Left ventricle myocardium (tissue), 1 donor: ENCODE measurements around a stretch of chr10.

DNA sequence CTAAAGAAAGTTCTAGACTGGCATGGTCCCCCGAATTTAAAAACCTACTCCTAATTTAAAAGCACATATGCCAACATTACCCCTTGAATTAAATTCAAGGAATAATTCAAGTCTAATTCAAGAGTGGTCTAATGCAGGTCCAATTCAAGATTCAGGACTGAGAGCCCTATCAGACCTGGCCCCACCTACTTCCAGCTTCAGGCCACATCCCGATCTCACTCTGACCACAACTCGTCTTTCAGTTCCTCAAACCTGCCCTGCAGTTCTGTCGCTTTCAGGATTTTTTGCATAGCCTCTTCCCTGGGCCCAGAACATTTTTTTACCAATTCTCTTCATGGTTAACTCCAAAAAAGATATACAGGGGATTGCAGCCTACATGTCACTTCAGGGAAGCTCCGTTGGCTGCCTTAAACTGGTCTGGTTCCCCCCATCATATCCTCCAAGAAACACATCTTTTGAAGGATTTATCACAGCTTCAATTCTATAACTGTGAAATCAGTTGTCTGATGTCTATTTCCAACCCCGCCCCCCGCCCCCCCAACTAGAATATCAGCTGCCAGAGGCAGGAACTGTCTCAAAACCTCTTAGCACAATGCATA lies 20.9 kb downstream of the CCDC6 start:
- PRO-cap: no peak

- PRO-cap: unidirectional peak, minus-strand start at chr10:60237291
Observed at GRCh38 chr10:60236807-60237756, 152.6 kb downstream of the ANK3 start.

DNA sequence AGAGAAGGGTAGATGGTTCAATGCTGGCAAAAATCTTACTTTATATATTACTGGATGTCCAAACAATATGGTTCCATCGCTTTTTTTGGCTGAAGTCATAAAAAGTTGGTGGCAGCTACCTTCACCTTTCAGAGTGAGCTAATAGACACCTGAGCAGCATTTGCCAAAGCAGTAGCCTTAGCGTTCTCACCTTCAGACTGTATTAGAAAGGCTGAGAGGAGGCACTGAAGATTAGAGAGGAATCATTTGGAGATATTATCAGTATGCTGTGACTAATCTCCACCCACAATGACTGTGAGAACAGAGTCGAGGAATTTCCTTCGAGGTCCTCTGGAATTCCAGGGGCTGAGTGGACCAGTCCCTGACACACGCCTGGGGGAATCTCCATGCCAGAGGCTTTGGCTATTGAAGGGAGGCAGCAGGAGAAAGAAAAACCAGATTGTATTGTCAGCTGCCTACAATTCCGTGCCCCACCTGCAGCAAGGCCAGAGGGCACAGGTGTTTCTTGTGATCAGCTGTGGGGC lies 25.0 kb upstream of the ANK3 start:
- PRO-cap: no peak

DNA sequence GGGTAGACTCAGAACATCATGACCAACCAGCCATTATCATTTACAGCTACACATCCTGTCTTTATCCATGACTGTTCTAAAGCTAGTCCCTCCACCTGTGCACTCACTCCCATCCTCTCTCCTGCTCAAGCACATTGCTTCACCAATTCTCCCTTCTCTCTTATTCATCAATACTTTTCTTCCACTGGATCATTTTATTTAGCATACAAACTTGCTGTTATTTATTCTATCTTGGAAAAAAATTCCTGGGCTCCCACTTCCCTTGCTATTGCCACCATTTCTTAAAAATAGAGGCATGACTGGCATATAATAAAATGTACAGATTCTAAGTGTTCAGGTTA lies 100.8 kb upstream of the ANK3 start:
- PRO-cap: no peak

DNA sequence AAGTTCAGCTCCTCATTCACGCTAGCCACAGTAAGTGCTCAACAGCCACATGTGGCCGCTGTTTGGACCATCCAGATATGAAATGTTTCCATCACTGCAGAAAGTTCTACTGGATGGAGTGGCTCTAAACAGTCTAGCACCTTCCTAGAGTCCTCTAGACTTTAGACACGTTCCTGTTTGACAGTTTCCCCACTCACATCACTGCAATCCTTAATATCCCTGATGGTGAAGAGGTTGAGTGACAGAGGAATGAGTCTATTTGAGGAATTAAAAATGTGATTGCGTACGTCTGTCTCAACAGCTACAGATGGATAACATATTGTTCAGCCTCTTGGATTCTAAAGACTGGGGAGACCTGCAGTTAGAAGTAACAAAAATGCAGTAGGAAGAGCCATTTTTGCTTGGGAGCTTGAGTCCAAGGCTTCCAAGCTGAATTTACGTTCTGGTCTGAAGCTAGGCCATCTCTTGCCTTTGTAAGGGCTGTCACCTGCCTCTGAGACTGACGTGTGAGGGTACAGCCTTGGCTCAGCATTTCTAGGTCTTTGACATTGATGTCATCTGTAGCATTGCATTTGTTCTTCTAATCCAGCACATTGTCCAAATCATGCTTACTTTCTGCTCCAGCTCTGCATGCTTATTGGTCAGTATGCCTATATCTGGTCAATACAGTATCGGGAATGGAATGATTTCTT lies 68.5 kb downstream of the RHOBTB1 start:
- PRO-cap: no peak

- PRO-cap: bidirectional peak, plus-strand start at chr10:60902156, minus-strand start at chr10:60901901
Observed at GRCh38 chr10:60901760-60902214, 42.2 kb downstream of the RHOBTB1 start.

DNA sequence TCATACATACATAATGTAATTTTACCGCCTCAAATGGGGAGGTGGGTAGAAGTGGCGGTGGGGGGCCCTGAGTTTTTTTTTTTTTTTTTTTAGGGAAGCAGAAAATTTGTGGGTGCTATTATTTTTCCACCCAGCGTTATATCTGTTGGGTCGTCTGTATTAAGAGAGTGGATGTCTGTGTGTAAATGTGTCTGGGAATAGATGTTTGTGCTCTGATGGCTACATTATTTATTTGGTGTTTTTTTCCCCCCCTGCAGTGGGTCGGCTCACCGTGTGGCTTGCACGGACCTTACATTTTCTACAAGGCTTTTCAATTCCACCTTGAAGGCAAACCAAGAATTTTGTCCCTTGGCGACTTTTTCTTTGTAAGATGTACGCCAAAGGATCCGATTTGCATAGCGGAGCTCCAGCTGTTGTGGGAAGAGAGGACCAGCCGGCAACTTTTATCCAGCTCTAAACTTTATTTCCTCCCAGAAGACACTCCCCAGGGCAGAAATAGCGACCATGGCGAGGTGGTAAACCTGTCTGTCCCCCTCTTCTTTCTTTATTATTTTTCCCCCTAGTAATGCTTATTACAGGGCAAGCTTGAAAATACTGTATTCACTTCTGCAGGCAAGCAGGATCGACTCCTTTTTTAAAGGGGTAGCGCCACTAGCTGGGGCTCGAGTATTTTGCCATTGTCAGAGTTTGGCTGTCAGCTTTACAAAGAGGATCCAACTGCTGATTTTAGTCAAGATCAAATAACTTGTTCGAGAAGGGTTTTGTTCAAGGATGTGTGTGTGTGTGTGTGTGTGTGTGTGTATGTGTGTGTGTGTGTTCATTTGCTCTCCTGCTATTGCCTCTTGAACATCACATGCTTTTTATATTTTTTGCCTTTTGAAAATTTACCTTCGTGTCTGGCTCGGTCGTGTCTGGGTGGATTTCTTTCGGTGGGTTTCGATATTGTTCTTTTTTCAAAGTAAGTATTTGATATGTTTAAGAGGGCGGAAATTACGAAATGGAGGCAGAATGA lies 709 bp downstream of the ARID5B start:
- PRO-cap: no peak

DNA sequence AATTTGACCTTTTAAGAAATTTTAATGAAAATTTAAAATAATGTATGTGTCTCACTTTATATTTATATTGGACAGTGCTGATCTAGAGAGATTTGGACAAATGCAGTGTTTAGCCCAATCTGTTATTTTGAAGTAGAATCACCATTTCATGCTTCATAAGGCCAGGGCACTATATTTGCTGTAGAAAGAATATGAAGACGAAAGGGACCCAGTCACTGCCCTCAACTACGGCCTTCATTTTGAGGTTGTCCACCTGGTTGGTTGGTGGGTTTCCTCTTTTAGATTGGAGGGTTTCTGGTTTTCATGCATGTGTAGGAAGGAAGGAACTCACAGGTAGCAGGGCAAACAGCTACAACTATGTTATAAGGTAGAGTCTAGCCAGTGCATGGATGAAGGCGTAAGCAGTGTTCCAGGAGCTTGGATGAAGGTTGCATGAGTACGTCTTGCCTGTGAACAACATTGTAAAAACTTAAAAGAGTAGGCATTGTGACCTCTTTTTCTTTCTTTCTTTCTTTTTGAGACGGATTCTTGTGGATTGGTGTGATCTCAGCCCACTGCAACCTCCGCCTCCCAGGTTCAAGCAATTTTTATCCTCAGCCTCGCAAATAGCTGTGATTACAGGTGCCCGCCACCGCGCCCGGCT lies 56.4 kb downstream of the ARID5B start:
- PRO-cap: no peak

- PRO-cap: no peak
Observed at GRCh38 chr10:61961061-61961716, 59.7 kb downstream of the ARID5B start.

DNA sequence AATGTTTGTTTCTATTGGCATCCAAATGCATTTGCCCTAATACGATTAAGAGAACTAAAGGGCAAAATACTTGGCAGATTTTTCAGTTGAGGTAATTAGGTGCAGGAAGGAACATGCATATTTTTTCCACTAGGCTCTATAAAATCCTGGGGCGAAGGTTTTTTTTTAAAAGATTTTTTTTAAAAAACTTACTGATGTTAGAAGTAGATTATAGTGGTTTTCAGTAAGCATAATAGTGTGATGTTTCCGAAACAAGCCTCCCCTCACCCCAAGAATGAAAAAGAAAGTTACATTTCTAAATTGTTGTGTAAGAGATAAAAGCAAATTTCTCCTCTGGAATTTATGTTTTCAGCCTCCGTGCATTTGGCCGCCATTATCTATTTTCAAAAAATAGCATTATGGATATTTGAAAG lies 92.6 kb downstream of the ARID5B start:
- PRO-cap: no peak

- PRO-cap: no peak
Observed at GRCh38 chr10:62016717-62017593, 115.5 kb downstream of the ARID5B start.

- PRO-cap: no peak
Observed at GRCh38 chr10:62018091-62019008, 116.9 kb downstream of the ARID5B start.

DNA sequence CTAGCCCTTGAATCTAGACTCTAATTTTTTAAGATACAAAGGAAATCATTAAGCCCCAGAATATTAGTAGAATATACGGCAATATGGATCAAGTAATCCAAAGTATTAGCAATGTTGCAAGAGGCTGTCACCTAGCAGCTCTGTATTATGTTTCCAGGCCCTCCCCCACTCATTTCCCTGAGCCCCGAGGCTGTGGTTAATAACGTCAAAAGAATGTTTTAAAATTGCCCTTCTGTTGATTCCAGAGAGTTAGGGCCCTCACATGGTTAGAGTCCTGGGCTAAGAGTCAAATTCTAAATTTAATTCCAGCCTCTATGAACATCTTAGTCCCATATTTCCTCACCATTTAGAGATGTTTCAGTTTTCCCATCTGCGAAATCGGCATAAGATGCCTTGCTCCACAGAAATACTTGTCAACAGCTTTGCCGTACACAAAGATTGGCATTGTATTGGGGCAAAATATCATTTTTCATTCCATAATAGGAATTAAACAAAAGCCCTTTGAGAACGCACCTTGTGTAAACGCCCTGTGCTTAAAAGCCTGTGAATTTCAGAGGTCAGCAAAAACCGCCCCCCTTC lies 135.7 kb downstream of the ARID5B start:
- PRO-cap: no peak

DNA sequence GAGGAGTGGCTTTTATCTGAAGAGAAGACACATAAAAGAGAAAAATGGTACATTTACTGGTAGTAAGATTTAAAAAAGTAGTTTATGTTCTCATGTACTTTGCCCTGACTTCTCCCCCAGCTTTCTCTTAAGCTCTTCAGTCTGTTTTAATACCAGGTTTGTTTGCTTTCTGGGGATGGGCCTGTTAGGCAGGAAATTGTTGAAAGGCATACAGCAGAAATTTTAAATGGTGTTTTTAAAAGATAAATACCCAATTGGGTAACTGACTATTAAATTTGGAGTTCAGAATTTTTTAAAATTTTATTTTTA lies 136.4 kb downstream of the ARID5B start:
- PRO-cap: no peak

DNA sequence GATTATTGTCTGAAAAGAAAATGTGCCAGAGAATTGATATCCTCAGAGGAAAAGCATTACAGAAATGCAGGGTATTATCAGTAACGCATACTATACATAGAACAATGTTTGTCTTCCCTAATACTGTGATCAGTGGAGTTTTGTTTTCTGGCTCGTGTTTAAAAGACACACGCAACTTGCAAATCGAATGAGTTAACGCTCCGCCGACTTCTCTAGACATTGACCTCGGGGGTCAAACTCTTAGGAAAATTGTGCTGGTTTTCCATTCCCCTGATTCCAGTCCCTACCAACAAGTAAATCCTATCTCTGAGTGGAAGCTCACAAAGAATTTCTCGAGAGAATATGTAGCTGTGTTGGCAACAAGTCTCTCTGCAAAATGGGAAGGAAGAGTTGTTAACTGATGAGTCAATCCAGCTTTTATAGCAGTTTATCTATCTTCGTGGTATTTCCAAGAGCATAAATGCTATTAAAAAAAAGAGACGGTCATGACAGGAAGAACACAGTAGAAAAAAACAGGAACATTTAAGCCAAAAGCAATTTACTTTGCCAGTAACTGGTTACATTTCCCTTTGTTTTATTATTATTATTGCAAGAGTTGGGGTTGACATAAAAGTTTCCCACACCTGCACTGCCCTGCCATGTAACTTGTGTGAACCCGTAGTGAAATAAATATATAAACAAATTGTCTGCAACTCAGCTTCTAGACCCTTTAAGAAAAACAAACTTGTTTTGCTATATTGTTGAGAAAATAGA lies 144.4 kb downstream of the ARID5B start:
- PRO-cap: no peak

- PRO-cap: no peak
Observed at GRCh38 chr10:62047770-62048421, 146.4 kb downstream of the ARID5B start.

GRCh38 chr10:62069342-62069876 lies 167.9 kb downstream of the ARID5B start:
- PRO-cap: no peak

DNA sequence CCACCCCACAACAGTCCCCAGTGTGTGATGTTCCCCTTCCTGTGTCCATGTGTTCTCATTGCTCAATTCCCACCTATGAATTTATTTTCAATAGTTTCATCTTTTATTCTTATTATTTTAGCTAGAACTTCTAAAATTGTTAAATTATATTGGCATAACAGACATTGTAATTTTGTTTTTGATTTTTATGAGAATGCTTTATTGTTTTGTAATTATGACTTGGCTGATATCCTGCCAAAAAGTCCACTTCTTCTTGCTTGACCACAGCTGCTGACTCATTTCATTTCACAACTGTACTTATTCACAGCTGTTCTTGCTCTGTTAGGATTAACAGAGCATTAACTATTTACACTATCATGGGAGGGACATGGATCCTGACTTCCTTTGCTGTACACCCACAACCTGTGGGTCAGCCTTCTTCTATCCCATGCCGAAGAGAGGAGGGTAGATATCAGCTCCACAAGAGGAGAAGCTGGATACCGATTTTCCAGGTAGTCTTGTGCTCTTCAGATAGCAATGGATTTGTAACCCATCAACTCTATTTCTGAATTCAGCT lies 25.4 kb downstream of the RTKN2 start:
- PRO-cap: no peak

DNA sequence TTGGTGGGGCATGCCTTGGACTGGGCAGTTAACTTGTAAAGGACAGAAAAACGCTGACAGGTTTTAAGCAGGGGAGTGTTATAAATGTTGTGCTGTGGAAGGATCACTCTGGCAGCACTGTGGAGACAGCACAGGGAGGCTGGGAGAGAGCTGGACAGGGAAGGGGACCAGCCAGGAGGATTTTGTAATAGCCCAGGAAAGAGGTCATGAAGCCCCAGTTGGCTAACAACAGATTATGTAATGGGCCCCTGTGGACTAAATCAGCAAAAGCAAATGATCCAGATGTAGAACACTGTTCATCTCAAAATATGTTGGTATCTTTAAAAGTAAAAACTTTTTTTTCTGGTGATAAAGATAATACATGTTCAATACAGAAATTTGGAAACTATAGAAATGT lies 80.9 kb downstream of the ZNF365 start:
- PRO-cap: no peak

DNA sequence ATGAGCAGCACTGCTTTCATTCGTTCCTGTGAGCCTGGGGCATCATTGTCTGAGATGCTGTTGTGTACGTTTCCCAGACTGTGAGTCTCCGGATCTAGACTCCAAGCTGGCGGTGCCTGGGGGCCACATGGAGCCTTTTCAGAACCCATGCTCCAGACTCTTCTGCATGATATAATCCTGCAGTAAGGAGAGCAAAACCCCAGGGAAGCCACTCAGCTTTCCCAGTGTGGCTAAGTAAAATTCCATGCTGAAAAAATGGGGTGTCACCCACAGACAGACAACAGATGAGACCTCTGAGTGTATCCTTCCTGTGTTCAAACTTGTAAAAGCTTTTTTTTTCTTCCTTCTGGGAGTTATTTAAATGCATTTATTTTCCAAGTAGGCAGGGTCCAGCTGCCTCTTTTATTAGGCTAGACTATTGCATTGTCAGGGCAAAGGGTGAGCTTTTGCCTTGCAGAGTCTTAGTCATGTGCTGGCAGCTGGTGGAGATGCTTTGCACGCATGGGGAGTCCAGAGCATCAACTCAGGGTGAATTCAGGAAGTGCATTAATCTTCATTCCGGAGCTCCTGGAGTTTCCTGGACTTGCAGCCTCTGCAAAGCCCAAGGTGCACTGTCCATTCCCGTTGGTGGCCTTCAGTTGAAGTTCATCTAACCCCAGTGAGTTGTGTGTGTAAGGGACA lies 185.7 kb upstream of the ADO start:
- PRO-cap: no peak